ENCODE data around the genes SKIDA1, SPAG6 and MSRB2.

GRCh38 chr10:21508985-21509326 is 16.5 kb downstream of the SKIDA1 start:
- PRO-cap, 2 experiments, result no peak in any of the 2 experiments

GRCh38 chr10:21516775-21517586 is 8.5 kb downstream of the SKIDA1 start:
- PRO-cap, 2 experiments, result peak in 1 of 2 experiments; most common minus-strand start chr10:21517373 (in 1)

- PRO-cap, 2 experiments, result peak in 2 of 2 experiments; most common plus-strand start chr10:21525705 (in 1); most common minus-strand start chr10:21525619 (in 1)
Measured at GRCh38 chr10:21525210-21526212, at the start of gene SKIDA1. SKIDA1 (minus strand) TSS chr10:21525682.

DNA sequence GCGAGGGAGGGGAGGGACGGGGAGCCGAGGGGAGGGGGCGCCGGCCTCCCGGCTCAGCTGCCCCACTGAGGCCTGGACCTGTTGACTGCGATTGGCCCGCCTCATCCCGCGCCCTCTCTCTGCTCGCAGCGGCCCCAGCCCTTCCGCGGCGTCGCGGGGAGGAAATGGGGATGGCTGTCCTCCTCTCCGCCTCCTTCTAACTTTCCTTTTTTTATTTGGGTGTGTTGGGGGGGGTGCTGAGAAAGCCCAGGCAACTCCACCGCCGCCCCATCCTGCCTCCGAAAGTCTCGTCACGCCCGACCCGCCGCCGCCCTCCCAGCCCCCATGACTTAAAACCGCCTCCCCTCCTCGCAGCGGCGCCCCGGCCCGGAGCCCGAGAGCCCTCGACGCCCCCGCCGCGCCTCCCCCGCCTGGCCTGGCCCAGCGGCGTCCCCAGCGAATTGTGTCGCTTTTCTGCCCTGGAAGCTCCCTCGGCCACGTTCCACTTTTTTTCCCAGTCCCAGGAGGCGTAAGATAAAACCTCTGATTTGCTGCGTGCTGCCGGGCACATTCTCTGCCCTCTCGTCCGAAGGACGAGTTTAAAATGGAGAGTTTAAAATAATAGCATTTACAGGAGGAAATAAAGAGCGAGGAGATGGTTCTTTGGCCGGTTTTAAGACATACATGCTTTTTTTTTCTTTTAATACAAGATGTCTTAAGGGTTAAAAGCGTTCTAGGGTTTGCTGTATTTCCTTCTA is 899 bp upstream of the SKIDA1 start:
- PRO-cap, 2 experiments, result no peak in any of the 2 experiments

DNA sequence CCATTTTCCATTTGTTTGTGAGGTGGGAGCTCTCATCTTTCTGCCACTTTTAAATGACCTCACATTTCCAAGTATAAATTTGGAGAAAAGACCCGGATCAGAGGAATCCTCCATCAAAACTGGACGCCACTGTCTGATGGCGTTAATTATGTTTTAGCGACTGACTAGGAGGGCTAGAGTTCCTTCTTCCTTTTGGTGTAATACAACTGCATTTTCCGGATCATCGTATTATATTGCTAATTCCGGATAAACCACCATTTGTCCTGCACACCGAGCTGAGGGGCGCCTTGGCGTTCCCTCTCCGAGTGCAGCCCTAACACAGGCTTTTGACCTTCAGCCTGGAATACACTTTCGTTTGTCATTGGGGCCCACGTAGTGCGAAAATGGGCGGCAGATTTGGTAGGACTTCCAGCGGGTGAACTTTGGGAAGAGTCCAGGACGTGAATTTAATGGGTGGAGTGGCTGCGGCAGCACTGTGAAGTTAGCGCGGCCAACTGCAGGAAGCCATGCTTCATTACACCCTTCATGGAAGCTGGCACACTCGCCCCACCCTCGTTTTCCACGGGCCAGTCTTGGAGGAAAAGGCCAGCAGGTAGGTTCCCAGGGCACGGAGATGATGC is 672 bp upstream of the MLLT10 start:
- PRO-cap, 2 experiments, result peak in 1 of 2 experiments; most common minus-strand start position 421 of the sequence (in 1)

- PRO-cap, 2 experiments, result peak in 2 of 2 experiments; most common plus-strand start chr10:21534792 (in 1); most common minus-strand start chr10:21534995 (in 2)
Measured at GRCh38 chr10:21534571-21535327, 717 bp downstream of the MLLT10 start.

DNA sequence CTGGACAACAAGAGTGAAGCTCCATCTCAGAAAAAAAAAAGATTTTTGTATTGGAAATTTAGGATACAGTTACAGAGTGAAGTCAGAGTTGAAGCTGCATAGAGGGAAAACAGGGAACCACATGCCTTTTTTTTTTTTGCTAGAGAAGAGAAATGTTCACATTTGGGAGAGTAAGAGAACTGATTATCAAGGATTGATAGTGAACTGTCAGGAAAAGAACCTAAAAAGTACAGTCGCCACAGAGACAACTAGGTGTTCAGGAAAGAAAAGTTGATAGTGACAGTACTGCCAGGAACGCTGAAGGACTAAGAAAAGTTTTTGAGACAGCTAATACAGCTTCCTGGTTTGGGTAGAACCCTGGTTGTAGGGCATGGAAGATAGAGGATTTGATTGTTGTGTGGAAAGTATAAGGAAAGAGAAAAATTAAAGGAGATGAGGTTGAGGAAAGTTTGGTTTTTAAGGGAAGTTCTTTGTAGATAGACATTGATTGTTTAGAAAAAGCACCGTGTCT is 11.1 kb downstream of the MLLT10 start:
- PRO-cap, 2 experiments, result no peak in any of the 2 experiments

GRCh38 chr10:21661397-21661993 is 127.5 kb downstream of the MLLT10 start:
- PRO-cap, 2 experiments, result no peak in any of the 2 experiments

- PRO-cap, 2 experiments, result no peak in any of the 2 experiments
Measured at GRCh38 chr10:21687021-21688055, 153.3 kb downstream of the MLLT10 start.

- PRO-cap, 2 experiments, result no peak in any of the 2 experiments
Measured at GRCh38 chr10:21746849-21747889, 213.1 kb downstream of the MLLT10 start.

DNA sequence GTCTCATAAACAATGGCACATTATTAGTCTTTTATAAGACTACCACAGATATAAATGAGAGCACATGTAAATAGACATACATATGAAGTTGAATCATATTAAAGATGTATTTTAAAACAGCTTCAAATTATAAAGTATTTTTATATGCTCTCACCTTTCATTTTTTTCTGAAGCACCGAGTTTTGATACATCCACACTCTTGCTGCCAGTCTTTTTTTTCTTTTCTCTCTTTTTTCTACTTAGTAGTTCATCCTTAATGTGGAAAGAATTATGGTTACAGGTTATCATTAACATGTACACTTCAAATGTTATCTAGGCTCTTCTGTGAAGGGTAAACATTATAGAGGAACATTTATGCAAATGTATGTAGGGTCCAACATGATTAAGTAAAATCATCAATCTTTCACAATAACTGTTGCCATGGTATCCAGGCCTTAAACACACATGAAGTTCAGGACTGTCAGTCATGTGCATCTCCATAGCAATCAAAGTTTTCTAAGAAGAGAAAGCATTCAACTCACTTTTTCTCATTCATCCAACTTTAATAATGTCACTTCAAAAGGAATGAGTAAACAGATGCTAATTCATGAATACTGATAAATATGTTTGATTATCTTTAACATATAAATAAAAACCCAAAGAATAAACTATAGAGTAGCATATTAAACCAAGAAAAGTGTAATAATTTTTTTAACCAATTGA is 83.7 kb downstream of the DNAJC1 start:
- PRO-cap, 2 experiments, result no peak in any of the 2 experiments

GRCh38 chr10:21976626-21977341 is 26.7 kb downstream of the DNAJC1 start:
- PRO-cap, 2 experiments, result no peak in any of the 2 experiments

DNA sequence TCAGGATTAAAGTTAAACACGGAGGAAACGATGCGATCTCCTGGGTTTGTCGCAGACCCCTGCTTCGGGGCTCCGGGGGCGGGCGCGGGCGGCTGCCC is 649 bp upstream of the BMI1 start:
- PRO-cap, 2 experiments, result no peak in any of the 2 experiments

GRCh38 chr10:22332960-22333909 is 12.1 kb upstream of the SPAG6 start:
- PRO-cap, 2 experiments, result peak in 1 of 2 experiments; most common plus-strand start chr10:22333465 (in 1); most common minus-strand start chr10:22333315 (in 1)

DNA sequence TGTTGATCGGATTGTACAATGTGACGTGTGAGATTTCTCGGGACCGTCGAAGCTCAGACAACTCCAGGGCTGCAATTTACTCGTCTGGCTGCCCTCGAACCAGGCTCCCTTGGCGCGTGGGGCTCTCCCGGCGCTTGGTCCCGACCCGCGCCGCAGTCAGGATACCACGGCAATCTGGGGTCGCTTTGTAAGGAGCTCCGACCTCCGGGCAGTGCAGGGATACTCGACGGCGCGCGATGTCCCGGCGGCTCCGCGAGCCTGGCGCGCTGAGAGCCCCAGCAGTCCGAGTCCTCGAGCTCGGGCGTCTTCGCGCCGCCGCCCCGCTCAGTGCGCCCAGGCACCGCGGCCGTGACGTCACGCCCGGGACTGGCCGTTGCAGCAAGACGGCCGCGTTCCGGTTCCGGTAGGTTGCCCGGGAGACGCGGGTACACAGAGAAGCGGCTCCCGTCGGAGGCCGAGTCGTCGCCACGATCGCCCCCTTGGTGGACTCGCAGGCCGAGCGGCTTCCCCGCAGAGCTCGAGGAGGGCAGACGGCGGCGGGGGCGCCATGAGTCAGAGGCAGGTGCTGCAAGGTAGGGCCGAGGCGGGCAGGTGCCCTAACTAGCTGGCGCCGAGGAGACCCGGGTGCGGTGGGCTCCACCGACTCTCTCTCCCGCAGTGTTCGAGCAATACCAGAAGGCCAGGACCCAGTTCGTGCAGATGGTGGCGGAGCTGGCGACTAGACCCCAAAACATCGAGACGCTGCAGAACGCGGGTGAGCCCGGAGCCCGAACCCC is at the start of gene SPAG6:
SPAG6 (plus strand) TSS at position 432 of the 776 bp plus-strand sequence.
- PRO-cap, 2 experiments, result no peak in any of the 2 experiments

GRCh38 chr10:22541157-22542496 is 172.8 kb downstream of the PIP4K2A start:
- PRO-cap, 2 experiments, result no peak in any of the 2 experiments

DNA sequence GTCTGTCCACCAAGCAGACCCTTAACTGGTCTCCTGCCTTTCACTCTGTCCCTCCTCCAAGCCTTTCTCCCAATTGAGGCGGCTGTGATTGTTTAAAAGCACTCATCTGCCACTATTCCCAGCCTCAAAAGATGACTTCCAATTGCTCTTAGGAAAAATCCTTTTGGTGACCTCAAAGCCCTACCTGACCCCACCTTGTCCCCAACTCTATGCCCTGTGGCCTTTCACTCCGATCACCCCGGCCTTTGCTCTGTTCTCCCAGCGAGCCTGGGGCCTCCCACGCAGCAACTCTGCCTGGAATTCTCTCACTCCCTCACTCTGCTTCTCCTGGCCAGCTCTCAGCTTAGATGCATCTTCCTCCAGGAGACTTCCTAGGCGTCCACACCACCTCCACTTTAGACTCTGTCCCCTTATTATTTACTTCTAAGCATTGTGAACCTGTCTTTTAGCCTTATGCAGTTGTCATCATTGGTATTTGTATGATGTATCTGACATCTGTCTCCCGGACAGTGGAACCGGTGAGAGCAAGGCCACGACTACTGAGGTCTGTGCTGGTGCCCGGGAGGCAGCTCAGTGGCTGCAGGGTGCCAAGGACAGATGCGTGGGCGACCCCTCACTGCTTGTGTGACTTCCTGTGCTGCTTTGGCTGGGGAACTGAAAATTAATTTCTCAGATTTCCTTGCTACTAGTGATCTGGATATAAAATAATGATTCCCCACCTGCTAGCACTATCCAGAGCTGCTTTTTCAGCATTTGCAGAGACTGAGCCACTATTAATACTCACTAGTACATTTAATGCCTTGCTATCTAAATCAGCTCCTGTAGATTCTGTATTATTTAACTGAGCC is 63.0 kb downstream of the PIP4K2A start:
- PRO-cap, 2 experiments, result no peak in any of the 2 experiments

- PRO-cap, 2 experiments, result no peak in any of the 2 experiments
Measured at GRCh38 chr10:22676064-22676557, 38.3 kb downstream of the PIP4K2A start.

DNA sequence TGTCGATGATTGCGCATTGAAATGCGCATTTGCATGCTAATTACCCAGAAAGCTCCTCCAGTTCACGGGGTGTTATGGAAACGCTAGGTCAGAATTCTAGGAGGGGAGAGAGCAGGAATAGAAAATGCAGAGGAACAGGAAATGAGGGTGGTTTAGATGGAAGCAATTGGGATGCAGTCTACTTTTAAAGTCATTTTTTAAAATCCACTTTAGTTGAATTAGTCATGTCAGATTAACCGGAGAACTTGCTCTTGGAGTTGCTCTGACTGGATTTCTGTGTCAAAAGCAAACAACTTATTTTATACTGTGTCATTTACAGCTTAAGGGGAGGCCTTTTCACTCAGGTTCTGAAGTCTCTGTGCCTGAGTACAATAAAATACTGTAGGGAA is 39.3 kb upstream of the MSRB2 start:
- PRO-cap, 2 experiments, result no peak in any of the 2 experiments

- PRO-cap, 2 experiments, result peak in 2 of 2 experiments; most common plus-strand start chr10:23095446 (in 2)
Measured at GRCh38 chr10:23095234-23095975, at the start of gene MSRB2. MSRB2 (plus strand) TSS chr10:23095579.